AG04450 (cell line): ENCODE data around the genes DLD and LAMB4.

- CAGE, long polyA plus RNA = no peak
- RRBS = no CpG with 5 or more reads among the region's 1 CpG
Measured at GRCh38 chr7:107557896-107558154, 5.9 kb downstream of the COG5 start.

GRCh38 chr7:107579633-107579934 lies 462 bp upstream of the BCAP29 start:
- CAGE, long polyA plus RNA = no peak
- RRBS = 2% methylated on average over 5 of the region's 13 CpGs

DNA sequence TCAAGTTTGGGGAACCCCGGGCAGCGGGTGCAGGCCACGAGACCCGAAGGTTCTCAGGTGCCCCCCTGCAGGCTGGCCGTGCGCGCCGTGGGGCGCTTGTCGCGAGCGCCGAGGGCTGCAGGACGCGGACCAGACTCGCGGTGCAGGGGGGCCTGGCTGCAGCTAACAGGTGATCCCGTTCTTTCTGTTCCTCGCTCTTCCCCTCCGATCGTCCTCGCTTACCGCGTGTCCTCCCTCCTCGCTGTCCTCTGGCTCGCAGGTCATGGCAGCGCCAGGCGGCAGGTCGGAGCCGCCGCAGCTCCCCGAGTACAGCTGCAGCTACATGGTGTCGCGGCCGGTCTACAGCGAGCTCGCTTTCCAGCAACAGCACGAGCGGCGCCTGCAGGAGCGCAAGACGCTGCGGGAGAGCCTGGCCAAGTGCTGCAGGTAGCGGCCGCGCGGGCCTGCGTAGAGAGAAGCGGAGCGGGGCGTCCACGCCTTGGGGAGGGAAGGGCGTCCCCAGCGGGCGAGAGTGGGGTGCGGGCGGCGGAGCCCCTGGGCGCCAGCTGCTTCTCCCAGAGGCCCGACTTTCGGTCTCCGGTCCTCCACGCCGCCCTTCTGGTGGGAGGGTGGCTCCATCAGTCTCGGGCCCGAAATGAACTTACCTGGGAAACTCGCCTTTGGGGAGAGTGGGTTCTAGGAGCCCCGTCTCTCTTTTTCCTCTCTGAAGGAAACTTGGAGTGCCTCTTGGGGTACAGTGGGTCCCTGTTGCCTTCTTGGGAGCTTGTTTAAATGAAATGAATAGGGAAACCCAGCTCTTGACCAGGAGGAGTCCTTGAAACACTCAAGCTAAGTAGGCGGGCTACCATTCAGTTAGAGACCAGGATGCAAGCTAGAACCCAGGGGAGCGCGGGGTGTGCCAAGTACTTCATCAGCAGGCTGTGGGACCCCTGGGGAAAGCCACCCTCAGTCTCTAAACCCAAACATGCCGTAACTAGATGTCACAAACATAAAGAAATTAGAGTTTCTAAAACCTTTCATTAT lies 1.1 kb downstream of the SLC26A4 start:
- CAGE, long polyA plus RNA = no peak
- RRBS = no CpG with 5 or more reads among the region's 72 CpGs

GRCh38 chr7:107785883-107786416 lies 17.1 kb downstream of the SLC26A3 start:
- CAGE, long polyA plus RNA = no peak
- RRBS = no CpG with 5 or more reads among the region's 3 CpGs

DNA sequence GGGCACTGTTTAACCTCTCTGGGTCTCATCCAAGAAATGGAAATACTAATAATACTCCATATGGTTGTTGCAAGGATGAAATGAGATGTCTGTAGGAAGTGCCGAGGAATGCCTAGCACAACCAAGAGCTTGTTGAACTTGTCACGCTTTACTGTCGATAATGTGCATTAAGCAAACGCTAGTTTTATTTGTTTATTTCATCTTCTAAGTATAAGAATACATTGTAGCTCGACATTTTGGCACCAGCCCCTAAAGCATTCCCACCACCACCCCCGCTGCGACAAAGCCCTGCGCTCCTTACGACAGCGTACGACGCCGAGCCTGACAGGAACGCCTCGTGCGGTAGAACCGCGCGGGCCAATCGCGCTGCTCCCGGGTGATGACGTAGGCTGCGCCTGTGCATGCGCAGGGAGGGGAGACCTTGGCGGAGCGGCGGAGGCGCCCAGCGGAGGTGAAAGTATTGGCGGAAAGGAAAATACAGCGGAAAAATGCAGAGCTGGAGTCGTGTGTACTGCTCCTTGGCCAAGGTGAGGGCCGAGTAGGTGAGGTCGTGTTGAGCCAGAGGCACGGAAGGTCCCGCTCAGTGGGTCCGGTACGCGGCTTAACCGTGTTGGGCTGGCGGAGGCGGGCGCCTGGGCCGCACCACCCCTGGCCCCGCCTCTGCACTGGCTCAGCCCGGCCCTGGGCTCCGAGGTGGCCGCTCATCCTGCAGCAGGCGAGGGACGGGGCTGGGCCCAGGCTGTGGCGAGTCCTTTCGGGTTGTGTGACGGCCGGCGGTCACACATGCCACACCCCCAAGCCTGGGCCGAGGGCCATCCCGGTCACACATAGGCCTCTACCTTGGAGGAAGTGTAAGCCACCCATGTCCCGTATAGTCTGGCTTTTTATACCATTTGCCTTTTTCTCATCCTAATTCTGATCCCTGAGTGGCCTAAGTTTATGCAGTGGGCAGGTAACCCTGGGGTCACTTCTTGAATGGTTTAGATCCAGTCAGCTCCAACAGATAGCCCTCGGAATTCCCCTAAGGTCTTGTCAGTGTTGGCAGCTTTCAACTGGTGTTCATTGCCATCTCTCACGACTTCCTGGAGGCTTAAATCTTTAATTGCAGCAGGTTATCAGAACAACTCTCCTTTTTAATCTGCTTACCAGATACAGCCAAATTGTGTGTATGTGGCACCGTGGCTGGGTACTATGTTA lies at the start of gene DLD:
DLD (plus strand) TSS at position 421 of the 1,197 bp plus-strand sequence.
- CAGE, long polyA plus RNA = start-site peak on the plus strand centred at position 427 of the sequence, 43 bp wide, 1,125 and 1,394 reads in 2 replicates
- RRBS = 3% methylated on average over 16 of the region's 62 CpGs

- CAGE, long polyA plus RNA = no peak
- RRBS = no CpG with 5 or more reads among the region's 2 CpGs
Measured at GRCh38 chr7:107995029-107995562, 7.9 kb downstream of the LAMB1 start.

DNA sequence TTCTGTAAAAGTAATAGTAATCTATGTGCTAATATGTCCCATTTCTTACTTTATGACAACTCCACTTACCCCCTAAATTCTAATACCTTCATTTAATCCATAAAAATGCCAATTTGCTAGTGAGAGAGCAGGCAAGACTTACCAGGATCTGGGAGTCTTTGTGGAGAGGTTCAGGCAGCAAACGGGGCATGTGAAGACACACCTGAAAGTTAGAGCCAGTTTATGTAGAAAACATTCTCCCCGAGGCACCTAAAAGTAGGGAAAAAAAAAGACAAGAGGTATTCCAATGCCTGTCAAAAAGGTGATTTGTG lies at the start of gene LAMB4:
LAMB4 (minus strand) TSS at position 198 of the 311 bp plus-strand sequence.
- CAGE, long polyA plus RNA = no peak
- RRBS = no CpG with 5 or more reads among the region's 2 CpGs

GRCh38 chr7:108480771-108481186 lies 24.5 kb upstream of the NRCAM start:
- CAGE, long polyA plus RNA = no peak
- RRBS = no CpG with 5 or more reads among the region's 2 CpGs

DNA sequence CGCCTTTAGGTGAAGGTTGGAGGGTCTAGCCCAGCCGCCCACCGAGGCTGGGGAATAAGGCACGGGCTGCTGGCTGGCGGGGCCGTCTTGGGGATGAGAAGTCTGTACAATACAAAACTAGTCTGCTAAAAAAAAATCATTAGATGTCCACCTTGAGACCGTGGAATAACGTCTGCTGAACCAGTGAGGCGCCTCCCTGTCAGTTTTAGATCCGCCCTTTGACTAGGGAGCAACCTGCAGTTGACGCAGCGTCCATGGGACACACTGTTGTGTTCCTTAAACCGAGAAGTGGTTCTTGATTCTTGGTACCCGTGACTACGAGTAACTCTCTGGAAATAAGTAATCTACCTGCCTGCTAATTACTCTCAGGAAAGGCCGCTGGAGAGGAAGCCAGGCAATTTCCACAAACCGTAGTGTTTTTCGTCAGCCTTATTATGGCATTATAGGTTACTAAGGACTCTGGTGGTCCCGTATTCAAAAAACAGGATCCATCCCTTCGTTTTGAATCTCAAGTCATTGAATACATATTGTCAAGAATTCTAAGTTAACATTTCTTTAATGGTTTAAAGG lies 789 bp downstream of the DNAJB9 start:
- CAGE, long polyA plus RNA = no peak
- RRBS = no CpG with 5 or more reads among the region's 20 CpGs

- CAGE, long polyA plus RNA = no peak
- RRBS = no CpG with 5 or more reads among the region's 2 CpGs
Measured at GRCh38 chr7:110870018-110870502, 220.9 kb upstream of the LRRN3 start.

DNA sequence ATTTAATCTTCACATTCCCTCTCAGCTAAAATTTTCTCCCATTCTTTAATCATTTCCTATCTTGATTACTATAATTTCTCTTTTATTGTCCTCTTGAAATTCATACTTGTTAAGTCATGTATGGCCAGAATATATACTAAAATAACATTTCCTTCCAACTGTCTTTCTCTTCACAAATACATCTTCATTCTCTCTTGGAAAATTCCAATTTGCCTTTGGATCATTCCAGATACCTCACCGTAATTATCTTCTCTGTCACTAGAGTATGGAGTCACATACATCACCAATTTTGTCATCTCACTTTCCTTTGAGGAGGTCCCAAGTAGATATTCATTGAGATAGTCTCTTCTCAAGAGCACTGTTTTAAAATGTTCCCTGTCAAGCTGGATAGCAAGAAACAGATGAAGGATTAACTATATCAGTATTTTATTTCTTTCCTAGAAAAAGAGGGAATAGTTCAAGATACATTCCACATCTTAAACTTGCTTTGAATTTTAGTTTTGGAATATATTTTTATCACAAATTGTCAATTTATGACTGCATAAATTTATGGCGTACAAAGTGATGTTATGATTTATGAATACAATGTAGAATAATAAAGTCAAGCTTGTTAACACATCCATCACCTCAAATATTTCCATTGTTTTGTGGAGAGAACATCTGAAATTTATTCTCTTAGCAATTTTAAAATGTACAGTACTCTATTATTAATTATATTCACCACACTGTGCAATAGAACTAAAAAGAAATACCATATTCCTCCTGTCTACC lies 125.1 kb downstream of the LRRN3 start:
- CAGE, long polyA plus RNA = no peak
- RRBS = no CpG with 5 or more reads among the region's 2 CpGs

DNA sequence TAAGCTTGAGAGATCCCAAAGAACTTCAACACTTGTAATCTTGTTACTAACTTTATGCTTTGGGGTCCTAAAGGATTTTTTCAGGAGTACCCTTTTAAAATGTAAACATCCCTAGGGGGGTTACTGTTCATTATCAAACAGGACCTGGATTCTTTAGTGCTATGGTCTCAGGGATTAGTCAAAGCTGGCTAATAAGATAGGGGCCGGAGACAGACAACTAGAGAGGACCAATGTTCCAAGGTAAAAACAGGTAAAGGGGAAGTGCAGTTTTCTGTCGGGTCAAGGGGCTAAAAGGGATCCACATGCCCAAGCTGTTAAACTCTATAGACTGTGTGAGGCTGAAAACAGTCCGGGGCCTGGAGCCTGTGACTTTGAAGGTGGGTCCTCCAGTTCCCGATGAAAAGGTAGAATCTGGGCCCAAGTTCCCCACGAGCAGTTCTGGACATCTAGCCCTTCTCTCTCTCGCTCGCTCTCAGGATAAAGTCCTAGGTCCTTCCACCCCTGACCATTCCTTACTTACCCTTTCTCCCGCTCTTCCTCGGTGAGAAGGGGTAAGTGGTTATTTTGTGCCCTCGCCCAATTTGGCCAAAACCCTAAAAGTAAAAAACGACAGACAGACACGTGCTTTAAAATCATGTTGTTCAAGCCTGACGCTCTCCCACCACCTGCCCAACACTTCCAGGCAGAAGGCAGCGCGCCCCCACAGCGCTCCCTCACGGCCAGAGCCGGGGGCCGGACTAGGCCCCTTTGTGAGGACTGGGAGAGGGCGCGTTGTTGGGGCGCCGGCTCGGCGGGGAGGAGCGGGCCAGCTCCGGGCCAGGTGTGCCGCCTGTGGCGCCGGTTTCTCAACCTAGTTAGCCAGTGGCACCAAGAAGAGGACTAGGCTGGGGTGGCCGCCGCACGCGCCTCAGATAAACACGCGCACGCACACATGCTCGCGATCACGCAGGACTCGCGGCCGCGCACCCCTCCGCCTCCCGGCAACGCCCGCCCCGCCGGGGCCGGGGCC lies 657 bp downstream of the IMMP2L start:
- CAGE, long polyA plus RNA = no peak
- RRBS = 2% methylated on average over 5 of the region's 51 CpGs

DNA sequence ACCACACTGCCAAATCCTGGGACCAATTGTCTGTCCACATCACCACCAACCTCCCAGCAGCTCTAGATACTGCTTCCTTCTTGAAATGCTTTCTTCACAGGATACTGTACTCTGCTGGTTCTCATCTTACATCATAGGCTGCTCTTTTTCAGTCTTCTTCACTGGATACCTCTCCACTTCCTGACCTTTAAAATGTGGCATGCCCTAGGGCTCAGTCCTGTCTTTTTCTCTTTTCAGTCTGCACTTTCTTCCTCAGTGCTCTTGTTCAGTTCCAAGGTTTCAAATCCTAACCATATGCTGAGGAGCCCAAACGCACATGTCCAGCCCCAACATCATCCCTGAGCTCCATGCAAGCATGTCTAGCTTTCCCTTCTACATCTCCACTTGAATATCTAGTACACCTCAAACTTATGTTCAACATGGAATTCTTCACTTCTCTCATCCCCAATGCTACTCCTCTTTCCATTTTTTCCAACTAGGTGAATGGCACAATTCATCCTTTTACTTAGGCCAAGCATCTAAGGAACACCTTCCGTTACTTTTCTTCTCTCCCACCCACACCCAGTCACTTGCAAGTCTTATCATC lies 255.8 kb upstream of the IMMP2L start:
- CAGE, long polyA plus RNA = no peak
- RRBS = no CpG with 5 or more reads among the region's 2 CpGs

- CAGE, long polyA plus RNA = no peak
- RRBS = no CpG with 5 or more reads among the region's 2 CpGs
Measured at GRCh38 chr7:111873967-111874380, 311.7 kb upstream of the IMMP2L start.

DNA sequence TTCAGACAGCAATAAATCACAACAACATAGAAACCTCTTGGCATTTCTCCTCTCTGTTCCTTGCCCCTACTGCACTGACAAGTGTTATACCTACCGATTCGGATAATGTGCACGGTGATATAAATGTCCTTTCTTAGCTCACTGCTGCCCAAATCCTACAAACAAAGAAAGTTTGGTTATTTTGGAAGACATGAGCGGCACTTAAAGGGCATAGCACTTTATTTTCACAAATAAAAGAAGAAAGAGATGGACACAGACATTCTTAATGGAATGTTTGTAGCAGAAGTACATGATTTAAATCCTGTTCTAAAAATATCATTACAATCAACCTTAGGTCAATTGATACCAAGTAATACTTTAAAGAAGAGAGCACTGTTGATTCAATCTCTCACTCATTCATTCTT lies 261.5 kb downstream of the DOCK4 start:
- CAGE, long polyA plus RNA = no peak
- RRBS = no CpG with 5 or more reads among the region's 4 CpGs

- CAGE, long polyA plus RNA = no peak
- RRBS = no CpG with 5 or more reads among the region's 4 CpGs
Measured at GRCh38 chr7:112089116-112090288, 116.7 kb downstream of the DOCK4 start.

GRCh38 chr7:112203972-112204536 lies 2.1 kb downstream of the DOCK4 start:
- CAGE, long polyA plus RNA = no peak
- RRBS = no CpG with 5 or more reads among the region's 10 CpGs

DNA sequence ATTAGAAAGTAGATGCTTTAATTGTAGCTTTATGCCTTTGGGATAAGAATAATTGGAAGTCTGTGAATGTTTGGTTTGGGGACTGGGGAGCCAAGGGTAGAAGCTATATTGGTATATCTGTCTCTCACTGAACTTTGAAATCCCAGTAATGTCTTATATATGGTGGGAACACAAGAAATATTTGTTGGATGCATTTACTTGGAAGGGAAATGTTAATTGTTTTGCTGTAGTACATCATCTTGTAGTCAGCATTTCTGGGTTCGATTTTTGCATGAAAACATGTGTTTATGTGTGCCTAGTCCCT lies 13.3 kb upstream of the LSMEM1 start:
- CAGE, long polyA plus RNA = no peak
- RRBS = no CpG with 5 or more reads among the region's 1 CpG

GRCh38 chr7:112475403-112475901 lies 5.3 kb upstream of the LSMEM1 start:
- CAGE, long polyA plus RNA = no peak
- RRBS = no CpG with 5 or more reads among the region's 3 CpGs

DNA sequence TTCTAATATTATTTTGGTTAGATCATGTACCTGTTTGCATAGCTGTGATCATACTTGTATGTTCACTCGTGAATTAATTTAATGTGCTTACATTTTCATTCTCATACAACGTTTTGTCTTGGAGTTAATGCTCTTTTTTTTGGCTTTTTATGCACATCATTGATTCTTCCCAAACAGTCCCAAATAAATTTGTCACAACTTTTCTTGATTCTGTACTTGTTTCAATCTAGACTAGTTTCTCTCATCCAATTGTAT lies 3.1 kb upstream of the LSMEM1 start:
- CAGE, long polyA plus RNA = no peak
- RRBS = no CpG with 5 or more reads among the region's 2 CpGs